Endothelial cell of umbilical vein (primary cell): ENCODE results near the genes CTSD and TNNI2.

- PRO-cap = no peak
CAGE:
- cytosol, long polyA minus RNA = no peak
- cytosol, long polyA plus RNA = no peak
- long polyA plus RNA = no peak
- nucleus, long polyA minus RNA = no peak
- nucleus, long polyA plus RNA = no peak
Measured at GRCh38 chr11:927842-928468, 2.3 kb downstream of the AP2A2 start.

DNA sequence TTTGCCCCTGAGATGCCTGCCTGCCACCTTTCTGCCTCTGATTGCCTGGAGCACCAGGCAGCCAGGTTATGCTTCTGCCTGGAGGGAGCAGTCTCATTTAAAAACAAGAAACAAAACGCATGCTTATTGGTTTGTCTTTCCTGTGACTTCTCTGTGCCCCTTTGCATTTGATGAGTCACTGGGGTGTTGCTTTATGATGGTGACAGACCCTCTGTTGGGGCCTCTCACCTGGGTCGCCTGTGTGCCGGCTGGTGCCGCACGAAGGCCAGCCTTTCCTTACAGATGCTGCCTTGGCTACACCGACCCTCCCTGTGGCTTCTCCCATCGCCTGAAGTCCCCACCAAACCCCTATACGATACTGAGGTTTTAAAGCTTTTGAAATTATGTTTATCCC lies 12.3 kb downstream of the AP2A2 start:
- PRO-cap = no peak
CAGE:
- cytosol, long polyA minus RNA = no peak
- cytosol, long polyA plus RNA = no peak
- long polyA plus RNA = no peak
- nucleus, long polyA minus RNA = no peak
- nucleus, long polyA plus RNA = no peak

DNA sequence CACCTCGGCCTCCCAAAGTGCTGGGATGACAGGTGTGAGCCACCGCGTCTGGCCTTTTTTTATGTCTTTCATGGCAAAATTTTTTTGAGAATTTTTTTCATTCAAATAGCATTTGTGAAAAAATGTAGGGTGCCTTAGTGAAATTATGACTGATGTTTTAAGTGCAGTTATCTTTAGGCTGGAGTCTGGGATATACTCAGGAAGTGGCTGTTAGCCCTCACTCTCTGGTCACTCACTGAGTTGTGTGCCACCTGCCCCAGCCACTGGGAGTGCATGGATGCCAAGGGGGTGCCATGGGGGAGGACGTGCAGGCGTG lies 36.5 kb downstream of the MUC6 start:
- PRO-cap = no peak
CAGE:
- cytosol, long polyA minus RNA = no peak
- cytosol, long polyA plus RNA = no peak
- long polyA plus RNA = no peak
- nucleus, long polyA minus RNA = no peak
- nucleus, long polyA plus RNA = no peak

DNA sequence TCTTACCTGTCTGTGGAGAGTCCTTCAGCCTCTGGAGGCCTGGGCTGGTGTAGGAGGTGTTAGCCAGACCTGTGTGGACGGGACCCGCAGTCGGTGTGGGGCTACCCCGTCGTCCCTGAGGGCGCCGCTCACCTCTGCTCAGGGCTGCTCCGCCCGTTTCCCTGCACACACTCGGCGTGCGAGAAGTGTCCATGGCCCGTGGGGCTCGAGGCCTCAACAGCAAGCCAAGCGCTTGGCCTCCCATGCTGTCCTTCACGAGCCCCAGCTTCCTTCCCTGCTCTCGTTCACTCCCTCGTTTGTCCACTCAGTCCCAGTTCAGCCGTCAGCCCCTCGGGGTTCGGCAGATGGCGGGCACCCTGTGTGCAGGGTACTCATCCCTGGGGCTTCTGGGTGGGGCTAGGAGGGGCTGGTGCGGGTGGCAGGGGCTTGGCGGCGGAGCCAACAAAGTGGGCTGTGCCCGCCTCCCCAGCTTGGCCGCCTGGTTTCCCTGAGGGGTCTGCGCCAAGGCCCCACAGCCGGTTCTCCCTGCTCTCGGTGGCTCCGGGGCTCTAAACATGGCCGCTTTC lies 3.4 kb downstream of the MUC6 start:
- PRO-cap = no peak
CAGE:
- cytosol, long polyA minus RNA = no peak
- cytosol, long polyA plus RNA = no peak
- long polyA plus RNA = no peak
- nucleus, long polyA minus RNA = no peak
- nucleus, long polyA plus RNA = no peak

- PRO-cap = no peak
CAGE:
- cytosol, long polyA minus RNA = no peak
- cytosol, long polyA plus RNA = no peak
- long polyA plus RNA = no peak
- nucleus, long polyA minus RNA = no peak
- nucleus, long polyA plus RNA = no peak
Measured at GRCh38 chr11:1050993-1051625, 14.6 kb upstream of the MUC6 start.

DNA sequence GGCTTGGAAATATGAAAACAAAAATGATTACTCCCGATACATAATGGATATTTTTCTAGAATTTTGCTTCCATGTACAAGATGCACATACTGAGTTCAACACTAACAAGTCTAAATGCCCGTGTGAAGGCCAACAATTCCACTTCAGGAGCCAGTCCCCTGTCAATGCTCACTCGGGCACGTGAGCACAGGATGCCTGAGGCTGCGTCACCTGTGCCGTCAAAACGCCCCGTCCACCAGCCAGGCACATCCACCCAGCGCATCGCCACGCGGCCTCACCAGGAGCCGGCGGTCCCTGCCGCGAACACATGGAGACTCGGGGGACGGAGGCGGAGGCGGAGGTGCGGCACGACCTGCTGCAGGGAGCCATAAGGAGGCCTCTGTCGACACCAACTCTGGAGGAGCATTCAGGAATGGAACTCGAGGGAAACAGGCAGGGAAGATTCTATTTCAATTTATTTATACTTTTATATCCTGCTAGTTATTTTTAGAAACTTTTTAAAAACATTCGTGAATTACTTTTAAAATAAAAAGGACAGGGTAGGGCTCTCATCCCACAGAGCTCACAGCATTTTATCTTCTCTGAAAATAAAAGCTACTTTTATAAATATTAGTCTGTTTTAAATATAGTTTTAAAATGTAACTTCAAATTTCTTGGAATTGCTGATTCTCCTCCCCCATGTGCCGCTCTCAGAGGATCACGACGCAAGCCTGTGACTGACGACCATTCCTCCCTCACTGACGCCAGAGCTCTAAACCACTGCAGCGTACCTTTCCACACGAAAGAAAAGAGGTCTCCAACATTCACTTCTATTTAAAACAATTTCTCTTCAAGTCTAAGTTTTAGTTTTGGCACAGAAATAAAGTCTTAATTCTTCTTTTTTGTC lies 9.6 kb downstream of the TOLLIP start:
- PRO-cap = no peak
CAGE:
- cytosol, long polyA minus RNA = no peak
- cytosol, long polyA plus RNA = no peak
- long polyA plus RNA = no peak
- nucleus, long polyA minus RNA = no peak
- nucleus, long polyA plus RNA = no peak

DNA sequence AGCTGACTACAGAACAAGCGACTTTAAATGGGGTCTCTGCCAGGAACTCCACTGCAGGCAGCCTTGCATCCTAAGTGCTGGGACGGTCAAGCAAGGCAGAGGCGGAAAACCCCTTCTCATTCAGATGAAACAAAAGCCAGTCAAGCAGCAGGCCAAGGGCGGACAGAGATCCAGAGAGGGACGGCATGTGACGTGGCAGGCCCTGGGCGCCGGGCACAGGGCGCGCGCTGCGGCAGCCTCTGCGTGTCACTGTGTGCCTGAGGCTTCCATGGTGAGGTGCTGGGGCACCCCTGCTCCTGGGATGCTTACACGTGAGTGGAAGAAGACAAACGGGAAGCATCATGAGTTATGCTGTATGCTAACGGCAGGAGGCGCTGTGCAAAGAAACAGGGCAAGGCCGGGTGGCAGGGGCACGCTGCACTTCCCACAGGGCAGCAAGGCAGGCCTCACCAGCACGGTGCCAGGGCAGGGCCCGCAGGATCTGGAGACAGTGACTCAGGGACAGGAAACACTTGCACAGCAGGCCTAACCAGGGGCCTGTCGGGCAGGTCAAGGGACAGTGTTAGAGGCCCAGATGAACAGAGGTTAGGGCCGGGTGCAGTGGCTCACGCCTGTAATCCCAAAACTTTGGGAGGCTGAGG lies 6.1 kb downstream of the TOLLIP start:
- PRO-cap = no peak
CAGE:
- cytosol, long polyA minus RNA = no peak
- cytosol, long polyA plus RNA = no peak
- long polyA plus RNA = no peak
- nucleus, long polyA minus RNA = no peak
- nucleus, long polyA plus RNA = no peak

- PRO-cap = no peak
CAGE:
- cytosol, long polyA minus RNA = no peak
- cytosol, long polyA plus RNA = no peak
- long polyA plus RNA = no peak
- nucleus, long polyA minus RNA = no peak
- nucleus, long polyA plus RNA = no peak
Measured at GRCh38 chr11:1349934-1350864, 39.5 kb upstream of the BRSK2 start.

DNA sequence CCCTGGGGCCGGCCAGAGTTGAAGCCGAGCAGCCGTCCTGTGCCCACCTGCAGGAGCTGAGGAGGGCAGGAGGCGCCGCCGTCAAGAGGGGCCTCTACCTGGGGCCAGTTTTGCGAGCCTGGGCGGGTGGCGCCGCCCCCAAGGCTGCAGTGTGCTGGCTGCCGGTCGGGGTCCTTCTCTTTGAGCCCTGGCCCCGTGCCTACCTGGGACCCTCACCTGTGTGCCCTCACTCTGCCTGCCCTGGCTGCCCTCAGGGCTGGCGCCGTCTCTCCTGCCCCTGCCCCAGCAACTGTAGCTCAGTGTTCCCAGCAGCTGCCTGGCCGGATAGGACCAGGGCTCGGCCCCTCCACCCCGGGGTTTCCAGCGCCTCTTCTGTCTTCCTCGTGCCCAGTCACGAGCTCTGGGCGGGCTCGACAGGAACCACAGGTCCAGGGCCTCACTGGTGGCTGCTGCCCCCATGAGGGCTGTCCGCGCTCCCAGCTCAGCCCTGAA lies 38.3 kb downstream of the MOB2 start:
- PRO-cap = no peak
CAGE:
- cytosol, long polyA minus RNA = no peak
- cytosol, long polyA plus RNA = no peak
- long polyA plus RNA = no peak
- nucleus, long polyA minus RNA = no peak
- nucleus, long polyA plus RNA = no peak

DNA sequence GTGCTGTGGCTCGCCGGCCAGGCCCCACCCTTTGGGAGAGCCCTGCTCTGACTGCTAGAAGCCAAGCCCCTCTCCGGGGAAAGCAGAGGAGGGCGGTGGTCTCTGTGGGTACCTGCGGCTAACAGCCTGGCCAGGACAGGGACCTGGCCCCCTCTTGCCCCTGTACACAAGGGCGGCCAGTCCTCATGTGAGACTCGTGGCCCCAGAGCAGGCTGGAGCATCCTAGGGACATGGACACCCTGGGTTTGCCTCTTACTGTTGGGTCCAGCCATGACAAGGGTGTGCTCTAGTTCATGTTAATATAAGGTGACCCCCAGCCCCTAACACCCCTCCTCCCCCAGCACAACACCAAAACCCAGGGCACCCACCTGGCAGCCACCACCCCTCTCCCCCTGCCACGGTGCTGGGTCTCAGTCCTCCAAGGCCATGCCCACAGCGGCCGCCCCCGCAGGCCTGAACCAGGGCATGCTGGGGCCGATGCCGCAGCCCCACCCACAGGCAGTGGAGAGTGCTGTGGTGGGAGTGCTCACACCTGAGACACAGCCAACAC lies 14.7 kb downstream of the MOB2 start:
- PRO-cap = no peak
CAGE:
- cytosol, long polyA minus RNA = no peak
- cytosol, long polyA plus RNA = no peak
- long polyA plus RNA = no peak
- nucleus, long polyA minus RNA = no peak
- nucleus, long polyA plus RNA = no peak

- PRO-cap = no peak
CAGE:
- cytosol, long polyA minus RNA = no peak
- cytosol, long polyA plus RNA = no peak
- long polyA plus RNA = no peak
- nucleus, long polyA minus RNA = no peak
- nucleus, long polyA plus RNA = no peak
Measured at GRCh38 chr11:1484539-1485359, 1.8 kb downstream of the MOB2 start.

GRCh38 chr11:1571369-1571821 lies 676 bp downstream of the DUSP8 start:
- PRO-cap = no peak
CAGE:
- cytosol, long polyA minus RNA = no peak
- cytosol, long polyA plus RNA = no peak
- long polyA plus RNA = no peak
- nucleus, long polyA minus RNA = no peak
- nucleus, long polyA plus RNA = no peak

GRCh38 chr11:1675903-1676312 lies 21.1 kb upstream of the KRTAP5-6 start:
- PRO-cap = no peak
CAGE:
- cytosol, long polyA minus RNA = no peak
- cytosol, long polyA plus RNA = no peak
- long polyA plus RNA = no peak
- nucleus, long polyA minus RNA = no peak
- nucleus, long polyA plus RNA = no peak

DNA sequence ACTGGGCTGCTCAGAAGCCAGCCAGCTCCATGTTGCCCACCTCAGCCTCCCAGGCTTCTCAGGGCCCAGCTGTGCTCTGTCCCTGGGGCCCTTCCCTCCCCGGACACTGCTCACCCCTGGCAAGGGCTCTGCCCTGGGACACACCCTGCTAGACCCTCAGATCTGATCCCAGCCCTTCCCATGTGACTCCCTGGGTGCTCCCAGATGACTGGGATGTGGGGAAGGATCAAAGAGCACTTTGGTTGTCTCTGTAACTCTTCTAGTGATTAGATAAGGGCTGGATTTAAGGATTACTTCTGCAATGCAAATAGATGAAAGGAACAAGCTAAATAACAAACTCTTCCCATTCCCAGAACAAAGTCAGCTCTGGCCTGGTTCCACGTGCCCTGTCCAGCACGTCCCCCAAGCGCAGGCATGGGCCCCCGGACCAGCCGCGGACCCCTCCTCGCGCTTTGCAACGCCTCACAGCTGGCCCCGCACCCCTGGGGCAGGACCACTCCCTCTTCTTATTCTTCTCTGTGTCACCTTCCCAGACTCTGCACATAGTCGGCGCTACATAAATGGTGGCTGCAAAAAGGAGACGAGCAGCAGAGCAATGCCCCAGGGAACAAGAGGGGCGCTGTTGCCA lies 5.8 kb upstream of the KRTAP5-6 start:
- PRO-cap = no peak
CAGE:
- cytosol, long polyA minus RNA = no peak
- cytosol, long polyA plus RNA = no peak
- long polyA plus RNA = no peak
- nucleus, long polyA minus RNA = no peak
- nucleus, long polyA plus RNA = no peak

DNA sequence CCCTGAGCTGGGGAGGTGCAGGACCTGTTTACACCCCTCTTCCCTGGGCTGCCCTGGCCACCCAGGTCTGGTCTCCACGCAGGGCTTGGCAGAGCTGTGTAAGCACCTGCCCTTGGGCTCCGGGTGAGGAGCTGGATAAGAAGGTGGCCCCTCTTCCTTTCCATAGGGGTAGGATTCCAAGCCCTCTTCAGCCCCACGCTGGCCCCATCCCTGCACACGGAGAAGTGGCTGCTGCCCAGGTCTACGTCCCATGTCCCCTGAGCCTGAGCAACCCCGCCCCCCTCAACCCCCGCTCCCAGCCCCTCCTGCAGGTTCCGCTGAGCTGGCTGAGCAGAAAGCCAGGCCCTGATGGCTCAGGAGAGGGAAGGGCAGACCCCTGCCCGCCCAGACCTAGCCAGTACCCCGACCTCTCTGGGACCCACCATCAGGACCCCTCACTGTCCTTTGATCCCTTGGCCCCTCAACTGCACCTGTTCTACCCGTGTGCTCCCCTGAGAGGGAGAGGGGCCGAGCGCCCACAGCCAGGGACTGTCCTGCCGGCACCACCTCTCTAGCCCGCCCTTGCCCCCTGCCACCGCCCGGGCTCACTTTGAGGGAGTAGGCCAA lies 3.2 kb downstream of the IFITM10 start:
- PRO-cap = no peak
CAGE:
- cytosol, long polyA minus RNA = no peak
- cytosol, long polyA plus RNA = no peak
- long polyA plus RNA = no peak
- nucleus, long polyA minus RNA = no peak
- nucleus, long polyA plus RNA = no peak

GRCh38 chr11:1751246-1751523 lies 790 bp upstream of the IFITM10 start:
- PRO-cap = no peak
CAGE:
- cytosol, long polyA minus RNA = no peak
- cytosol, long polyA plus RNA = no peak
- long polyA plus RNA = no peak
- nucleus, long polyA minus RNA = no peak
- nucleus, long polyA plus RNA = no peak

DNA sequence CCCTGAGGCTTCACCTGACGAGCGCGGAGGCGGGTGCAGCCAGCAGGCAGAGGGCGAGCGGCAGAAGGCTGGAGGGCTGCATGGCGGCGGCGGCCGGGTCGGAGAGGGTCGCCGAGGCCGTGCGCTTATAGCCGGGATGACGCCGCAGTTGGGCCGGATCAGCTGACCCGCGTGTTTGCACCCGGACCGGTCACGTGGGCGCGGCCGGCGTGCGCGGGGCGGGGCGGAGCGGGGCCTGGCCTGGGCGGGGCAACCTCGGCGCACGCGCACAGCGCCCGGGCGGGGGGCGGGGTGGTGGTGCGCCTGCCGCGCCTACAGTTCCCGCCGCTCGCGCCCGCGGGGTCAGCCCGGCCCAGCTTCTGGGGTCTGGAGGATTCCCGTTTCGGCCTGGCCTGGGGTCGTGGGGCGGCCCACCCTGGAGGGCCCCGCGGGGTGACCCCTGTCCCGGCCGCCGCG lies at the start of gene CTSD:
Gene CTSD, minus strand, starts transcription at position 150 of the 456 bp plus-strand sequence.
- PRO-cap = bidirectional peak, plus-strand start at position 317 of the sequence, minus-strand start at position 150 of the sequence
CAGE:
- cytosol, long polyA minus RNA = start-site peak on the minus strand centred at position 135 of the sequence, 13 bp wide, 15 reads
- cytosol, long polyA plus RNA = start-site peak on the minus strand centred at position 151 of the sequence, 103 bp wide, 1,971 and 1,979 reads in 2 replicates
- long polyA plus RNA = start-site peak on the minus strand centred at position 140 of the sequence, 80 bp wide, 2,994 and 2,516 reads in 2 replicates
- nucleus, long polyA minus RNA = start-site peak on the minus strand centred at position 136 of the sequence, 34 bp wide, 484 reads
- nucleus, long polyA plus RNA = start-site peak on the minus strand centred at position 133 of the sequence, 40 bp wide, 379 and 401 reads in 2 replicates

DNA sequence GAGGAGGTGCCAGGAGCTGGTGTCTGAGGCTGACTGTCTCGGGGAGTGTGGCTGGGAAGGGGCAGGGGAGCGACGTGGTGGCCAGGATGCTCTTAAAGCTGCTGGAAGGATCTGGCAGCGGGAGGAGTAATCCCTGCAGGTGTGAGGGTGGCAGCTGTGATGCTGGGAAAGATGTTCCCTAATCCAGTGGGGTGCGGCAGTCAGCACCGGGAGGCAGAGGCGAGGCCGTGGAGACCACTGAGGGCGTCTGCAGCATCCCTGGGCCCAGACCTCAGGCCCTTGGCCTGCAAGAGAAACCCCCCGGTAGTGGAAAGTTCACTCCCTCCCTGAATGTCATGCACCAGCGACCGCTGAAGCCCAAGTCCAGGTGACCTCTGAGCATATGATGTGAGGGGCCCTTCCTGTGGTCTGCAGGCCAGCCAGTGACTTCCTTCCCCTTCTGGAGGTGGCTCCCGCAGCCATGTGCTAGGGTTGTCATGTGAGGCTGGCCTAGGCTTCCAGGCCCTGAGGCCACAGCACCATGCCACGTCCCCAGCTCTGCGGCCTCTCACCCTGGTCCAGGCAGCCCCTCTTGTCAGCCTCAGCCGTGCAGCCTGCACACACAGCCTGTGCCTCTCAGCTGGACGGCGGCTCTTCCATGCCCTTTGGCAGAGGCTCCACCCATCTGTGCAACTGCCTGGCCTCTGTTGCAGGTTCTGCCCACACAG lies 17.3 kb upstream of the CTSD start:
- PRO-cap = no peak
CAGE:
- cytosol, long polyA minus RNA = no peak
- cytosol, long polyA plus RNA = no peak
- long polyA plus RNA = no peak
- nucleus, long polyA minus RNA = no peak
- nucleus, long polyA plus RNA = no peak

DNA sequence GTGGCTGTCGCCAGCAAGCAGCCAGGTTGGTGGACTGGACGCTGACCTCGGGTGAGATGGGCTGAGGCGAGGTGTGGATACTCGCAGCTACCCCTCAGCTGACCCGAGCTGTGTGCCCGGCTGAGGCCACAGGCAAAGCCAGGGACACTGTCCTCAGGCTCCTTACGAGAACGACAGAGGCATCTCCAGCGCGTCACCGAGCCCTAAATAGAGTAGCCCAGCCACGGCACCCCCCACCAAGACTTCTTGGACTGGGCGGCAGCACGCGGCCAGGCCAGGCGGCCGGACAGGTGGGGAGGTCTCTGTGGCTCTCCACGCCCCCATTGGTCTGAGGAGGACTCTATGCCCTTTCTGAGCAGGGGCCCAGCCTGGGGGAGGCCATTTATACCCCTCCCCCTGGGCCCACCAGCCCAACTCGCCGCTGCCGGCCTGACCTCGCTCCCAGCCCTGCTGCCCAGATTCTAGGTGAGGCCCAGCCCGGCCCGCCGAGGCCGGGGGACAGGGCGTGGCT lies at the start of gene TNNI2:
Gene TNNI2, plus strand, starts transcription at position 413 of the 511 bp plus-strand sequence.
- PRO-cap = no peak
CAGE:
- cytosol, long polyA minus RNA = no peak
- cytosol, long polyA plus RNA = no peak
- long polyA plus RNA = no peak
- nucleus, long polyA minus RNA = no peak
- nucleus, long polyA plus RNA = no peak

DNA sequence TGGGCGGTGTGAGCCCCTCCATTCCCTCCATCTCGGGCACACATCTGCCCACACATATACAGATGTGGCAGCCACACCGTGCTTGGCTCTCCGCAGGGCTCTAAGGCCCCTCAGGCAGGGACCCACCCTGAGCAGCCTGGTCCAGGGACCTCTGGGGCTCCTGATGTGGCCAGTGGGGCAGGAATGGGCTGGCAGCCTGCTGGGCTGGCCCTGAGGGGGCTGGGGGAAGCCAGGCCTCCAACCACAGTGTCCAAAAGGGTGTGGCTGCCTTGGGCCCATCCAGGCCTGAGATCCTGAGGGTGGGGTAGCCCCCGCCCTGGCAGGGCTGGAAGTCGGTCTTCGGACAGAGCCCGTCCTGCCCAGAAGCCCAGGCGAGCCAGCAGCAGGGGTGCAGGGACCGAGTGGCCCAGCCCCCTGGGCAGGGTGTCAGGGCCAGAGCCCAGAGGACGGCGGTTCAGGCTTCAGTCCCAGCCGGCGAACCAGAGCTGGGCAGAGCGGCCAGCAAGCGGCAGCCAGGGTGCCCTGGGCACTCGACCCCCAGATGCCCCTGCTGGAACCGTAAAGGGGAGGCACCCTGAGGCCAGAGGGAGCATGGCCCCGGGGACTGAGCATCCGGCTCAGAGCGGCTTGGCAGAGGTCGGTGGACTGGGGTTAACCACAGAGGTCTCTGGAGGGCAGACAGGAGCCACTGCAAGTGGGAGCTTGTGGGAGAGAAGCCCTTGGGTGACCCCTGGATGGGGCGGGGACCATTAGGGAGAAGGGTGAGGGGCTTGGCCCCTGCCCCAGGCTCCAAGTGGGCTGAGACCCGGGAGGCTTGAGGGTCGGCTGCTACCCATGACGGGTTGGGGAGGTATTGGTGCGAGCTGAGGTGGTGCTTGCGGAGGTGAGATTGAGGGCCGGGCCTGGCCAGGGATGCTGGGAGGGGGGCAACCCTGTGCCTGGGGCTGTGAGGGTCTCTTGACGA lies 15.7 kb downstream of the LSP1 start:
- PRO-cap = no peak
CAGE:
- cytosol, long polyA minus RNA = no peak
- cytosol, long polyA plus RNA = no peak
- long polyA plus RNA = no peak
- nucleus, long polyA minus RNA = no peak
- nucleus, long polyA plus RNA = no peak